ENCODE results near the gene SERPINA6.

- PRO-cap: unidirectional peak, plus-strand start at chr14:94323267
These were observed at the start of gene SERPINA6 for GRCh38 chr14:94323099-94323658. TSS of gene SERPINA6 (minus strand) at chr14:94323336.

DNA sequence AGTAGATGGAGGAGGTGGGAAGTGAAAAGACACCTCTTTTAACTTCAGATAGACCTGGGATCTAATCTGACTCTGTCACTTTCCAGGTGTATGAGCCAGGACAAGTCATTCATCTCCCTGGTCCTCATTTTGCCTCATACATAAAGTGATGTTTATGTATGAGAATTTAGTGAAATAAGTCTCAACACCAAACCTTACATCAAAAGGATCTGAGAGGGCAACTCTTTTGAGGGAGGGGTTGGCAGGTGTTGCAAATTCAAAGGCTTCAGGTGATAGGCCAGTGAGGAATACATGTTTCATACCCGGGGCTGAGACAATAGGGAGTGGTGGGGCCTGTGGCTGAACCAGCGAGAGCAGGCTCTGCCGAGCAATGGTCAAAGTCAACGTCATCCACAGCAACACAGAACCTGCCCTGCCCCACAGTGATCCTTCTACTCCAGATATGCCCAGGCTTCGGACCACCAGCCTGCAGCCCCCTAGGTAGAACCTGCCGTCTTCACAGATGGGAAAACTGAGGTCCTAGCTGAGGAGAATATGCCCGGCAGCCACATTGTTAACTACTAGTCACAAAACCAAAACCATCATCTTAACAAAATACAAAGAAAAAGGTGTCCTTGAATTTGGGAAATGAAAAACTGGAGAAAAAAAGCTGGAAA, 4.1 kb downstream of the SERPINA1 start:
- PRO-cap: no peak

- PRO-cap: no peak
These were observed 3.5 kb downstream of the SERPINA1 start for GRCh38 chr14:94384793-94385383.

DNA sequence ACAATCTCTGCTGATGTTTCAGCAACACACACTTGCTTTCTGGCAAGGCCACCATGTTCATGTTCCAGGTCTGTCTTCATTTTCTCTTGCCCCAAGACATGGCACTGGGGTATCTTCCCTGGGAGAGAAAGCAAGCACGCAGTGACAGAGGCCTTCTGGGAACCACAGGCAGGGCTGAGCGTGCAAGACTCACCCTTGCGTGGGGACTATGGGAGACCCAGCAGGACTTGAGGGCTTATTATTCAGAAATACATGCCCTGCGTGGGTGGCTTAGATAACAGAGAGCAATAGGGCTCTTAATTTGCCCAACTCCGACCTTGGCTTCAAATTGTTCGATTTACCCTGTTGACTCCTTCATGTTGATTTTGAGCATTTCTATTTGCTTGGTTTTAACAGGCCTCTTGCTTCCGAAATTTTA, 5.0 kb upstream of the SERPINA1 start:
- PRO-cap: no peak

- PRO-cap: no peak
These were observed 10.7 kb upstream of the SERPINA11 start for GRCh38 chr14:94463413-94463625.

DNA sequence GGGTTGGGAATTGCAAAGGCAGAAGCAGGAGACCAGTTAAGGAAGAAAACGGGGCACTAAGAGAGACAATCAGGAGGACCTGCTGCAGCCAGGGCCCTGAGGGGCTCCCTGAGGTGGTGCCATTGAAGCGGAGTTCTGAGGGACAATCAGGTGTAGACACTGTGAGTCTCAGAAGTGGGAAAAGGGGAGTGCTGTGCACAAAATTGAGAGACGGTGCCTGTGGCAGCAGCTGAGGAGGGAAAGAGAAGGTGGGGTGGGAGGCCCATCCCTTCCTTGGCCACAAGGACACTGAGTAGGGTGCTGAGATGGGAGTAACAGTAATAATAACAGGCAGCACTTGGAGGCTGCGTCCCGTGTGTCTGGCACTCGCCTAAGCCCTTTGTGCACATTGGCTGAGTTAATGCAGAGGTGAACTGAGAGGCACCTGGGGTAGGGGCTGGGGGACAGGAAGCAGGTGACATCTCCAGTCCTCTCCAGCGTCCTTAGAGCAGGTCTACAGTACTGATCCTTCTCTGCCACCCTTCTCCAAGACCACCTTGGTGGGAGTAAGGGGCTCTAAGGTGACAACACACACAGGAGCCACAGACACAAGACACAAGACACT, 14.9 kb upstream of the SERPINA3 start:
- PRO-cap: no peak

DNA sequence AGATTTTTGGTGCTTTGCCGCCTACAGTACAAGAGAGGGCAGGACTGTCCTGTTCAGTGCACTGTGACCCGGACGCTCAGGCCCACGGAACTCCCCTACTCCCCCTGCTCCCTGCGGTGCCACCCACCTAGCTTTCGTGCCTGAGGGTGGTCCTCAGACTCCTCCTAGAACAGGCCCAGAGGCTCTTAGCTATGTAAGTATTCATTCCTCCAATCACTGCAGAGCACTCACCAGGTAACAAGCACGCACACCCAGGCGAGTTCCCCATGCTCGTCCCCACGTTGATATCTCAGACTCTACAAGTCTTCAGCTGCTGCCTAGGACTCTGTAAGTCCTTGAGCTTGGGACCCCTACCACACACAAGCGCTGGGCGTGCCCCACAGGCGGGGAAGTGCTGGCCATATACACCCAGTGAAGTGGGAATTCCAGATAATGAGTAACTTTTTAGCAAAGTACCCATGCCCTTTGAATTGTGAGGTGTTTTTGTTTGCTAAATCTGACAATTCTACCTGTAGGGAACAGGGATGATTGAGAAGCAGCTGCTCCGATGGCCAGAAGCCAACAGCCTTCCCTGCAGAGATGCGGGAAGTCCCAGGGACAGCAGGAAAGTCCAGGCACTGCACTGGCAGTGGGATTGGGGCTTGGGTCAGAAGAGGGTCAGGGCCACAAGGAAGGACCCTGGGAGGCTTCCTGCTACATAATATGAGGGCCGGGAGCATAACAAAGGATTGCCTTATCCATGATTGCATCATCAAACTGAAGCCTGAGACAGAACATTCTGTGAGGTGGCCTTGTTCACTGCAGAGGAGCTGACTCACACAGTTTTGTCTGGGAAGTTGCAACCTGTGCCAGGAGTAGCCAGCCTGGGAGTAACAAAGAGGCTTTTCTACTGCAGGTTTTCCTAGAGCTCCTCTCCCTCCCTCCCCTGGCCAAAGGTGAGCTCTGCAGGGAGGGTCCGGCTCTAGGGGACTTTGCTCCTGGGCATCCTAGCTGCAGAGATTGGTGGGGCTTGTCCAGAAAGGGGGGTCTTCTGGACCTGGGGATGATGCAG, 13.3 kb upstream of the SERPINA3 start:
- PRO-cap: no peak

GRCh38 chr14:94620026-94620823, 8.0 kb downstream of the SERPINA3 start:
- PRO-cap: no peak

DNA sequence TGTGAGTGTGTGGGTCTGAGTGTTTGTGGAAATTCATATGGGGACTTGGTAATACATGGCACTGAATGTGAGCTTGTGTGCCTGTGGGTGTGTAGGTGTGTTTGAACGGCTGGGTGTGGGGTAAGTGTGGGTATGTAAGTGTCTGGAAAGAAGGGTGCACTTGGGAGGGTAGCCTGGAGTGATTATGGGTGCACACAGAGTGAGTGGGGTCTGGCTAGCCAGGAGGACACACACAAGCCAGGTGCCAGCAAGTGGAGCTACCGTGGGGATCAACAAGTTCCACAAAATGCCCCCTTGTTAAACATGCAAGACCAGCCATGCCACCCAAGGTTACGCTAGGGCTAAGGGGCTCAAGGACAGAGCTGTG, 118.8 kb downstream of the DICER1 start:
- PRO-cap: no peak

DNA sequence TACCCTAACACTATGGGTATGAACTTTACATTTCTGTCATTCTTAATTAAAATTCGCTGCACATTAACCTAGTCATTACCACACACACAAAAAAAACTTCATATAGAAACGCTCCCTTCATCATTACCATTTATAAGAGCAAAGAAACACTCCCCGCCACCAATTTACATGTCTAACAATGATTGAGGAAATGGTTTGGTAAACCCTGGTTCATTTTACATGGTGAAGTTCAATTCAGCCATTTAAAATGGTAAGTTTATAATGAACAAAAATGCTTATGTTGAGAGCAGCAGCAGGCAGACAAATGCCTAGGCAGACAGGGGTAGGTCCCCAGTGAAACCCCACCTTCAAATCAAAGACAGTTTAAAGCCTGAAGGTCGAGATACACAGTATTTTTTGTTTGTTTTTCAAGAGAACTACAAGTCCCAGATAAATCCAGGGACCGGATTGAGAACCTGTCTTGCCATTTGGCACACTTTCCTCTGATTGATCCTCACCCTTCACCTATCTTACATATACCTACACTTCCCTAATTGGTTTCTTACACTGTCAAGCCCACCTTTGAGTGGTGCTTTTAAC, 11.4 kb downstream of the DICER1 start:
- PRO-cap: no peak

DNA sequence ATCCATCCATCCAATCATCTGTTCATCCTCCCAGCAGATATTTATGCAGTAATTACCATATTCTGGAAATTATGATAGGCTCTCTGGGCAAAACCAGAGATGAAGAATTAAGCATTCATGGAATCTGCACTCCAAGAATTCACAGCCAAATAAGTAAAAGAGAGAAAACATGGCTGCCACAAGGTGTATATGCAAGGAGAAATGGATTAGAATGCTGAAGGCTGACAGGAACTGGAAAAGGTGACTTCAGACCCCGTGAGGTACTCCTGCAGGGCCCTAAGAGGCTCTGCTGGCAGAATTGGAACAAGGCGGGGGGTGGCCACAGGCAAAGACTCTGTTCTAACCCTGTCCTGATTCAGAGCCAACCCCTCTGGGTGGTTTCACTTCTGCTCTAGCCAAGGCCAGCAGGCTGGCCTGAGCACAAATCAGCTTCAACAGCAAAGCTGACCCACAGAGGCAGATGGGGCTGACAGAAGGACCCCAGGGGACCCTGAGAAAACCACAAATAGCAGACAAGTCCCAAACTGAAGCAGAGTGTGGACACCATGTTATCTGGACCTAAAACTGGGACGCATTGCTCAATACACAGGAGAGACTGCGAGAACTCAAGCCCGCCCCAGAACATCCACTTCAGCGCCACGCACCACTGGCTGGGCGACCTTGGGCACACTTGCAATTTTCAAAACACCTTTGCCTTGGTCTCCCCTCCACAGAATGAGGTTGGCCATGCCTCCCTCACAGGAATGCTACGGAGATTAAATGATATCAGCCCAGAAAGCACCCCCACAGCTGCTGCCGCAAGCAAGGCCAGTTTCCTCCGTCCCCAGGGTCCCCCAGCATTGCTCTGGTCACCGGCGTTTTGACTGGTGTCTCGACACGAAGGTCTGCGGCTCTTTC, 76.4 kb upstream of the DICER1 start:
- PRO-cap: no peak

DNA sequence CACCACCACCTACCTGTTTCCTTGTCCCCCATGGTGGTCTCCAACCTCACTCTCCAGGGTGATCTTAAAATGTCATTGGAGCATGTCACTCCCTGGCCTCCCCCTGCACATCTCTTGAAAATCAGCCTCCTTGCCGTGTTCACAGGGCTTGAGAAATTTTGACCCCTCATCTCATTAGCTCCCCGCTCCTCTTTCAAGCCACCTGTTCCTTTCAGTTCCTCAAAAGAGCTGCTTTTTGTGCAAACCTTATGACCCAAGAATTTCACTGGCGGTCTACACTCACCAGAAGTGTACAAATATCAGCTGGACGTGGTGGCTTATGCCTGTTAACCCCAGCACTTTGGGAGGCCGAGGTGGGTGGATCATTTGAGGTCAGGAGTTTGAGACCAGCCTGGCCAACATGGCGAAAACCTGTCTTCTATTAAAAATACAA, 8.1 kb upstream of the CLMN start:
- PRO-cap: no peak

GRCh38 chr14:95360361-95360743, 40.6 kb upstream of the CLMN start:
- PRO-cap: no peak

- PRO-cap: no peak
These were observed 41.8 kb upstream of the CLMN start for GRCh38 chr14:95361225-95362092.

DNA sequence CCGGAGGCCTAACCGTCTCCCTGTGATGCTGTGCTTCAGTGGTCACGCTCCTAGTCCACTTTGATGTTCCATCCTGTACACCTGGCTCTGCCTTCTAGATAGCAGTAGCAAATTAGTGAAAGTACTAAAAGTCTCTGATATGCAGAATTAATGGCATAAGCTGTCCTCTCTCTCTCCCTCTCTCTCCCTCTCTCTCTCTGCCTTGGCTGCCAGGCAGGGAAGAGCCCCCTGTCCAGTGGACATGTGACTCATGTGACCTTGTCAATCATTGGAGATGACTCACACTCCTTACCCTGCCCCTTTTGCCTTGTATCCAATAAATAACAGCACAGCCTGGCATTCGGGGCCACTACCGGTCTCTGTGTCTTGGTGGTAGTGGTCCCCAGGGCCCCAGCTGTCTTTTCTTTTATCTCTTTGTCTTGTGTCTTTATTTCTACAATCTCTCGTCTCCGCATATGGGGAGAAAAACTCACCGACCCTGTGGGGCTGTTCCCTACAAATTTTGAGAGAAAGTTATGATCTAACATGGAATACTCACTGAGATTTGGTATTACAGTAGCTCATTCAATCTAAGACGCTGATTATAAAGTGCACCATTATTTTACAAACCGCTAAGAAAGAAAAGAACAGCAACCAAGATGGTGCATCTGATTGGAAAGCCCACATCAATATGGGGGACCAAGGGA, 88.9 kb downstream of the SYNE3 start:
- PRO-cap: no peak

GRCh38 chr14:95515699-95516435, 583 bp downstream of the SYNE3 start:
- PRO-cap: bidirectional peak, plus-strand start at chr14:95516244, minus-strand start at chr14:95516155

DNA sequence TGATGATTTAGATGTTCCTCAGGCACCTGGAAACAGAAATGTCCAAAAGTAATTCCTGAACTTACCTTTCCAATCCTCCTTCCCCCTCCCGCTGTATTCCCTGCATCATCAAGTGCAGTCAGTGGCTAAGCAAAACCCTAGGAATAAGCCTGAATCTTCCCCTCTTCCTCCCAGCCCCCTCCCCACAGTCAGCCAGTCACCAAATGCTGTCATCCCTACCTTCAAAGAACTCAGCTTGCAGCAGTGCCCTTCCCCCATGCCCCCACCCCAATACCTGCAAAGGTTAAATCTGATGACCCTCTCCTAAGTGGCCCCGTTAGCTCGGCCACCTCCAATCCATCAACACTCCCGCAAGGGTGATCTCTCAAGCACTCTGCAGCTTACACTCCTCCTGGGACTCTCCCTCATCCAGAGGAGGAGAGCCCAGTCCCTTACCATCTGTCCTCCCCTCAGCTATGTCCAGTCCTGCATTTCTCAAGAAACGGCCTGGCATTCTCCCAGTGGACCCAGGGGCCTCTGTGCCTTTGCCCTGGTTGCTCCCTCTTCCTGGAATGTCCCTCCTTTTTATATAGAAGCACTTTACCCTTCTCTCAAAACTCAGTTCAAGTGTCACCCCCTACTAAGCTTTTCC, 9.1 kb upstream of the GLRX5 start:
- PRO-cap: no peak

GRCh38 chr14:95697767-95698329, 11.6 kb downstream of the TCL1B start:
- PRO-cap: no peak

- PRO-cap: no peak
These were observed 27.3 kb upstream of the TCL1A start for GRCh38 chr14:95741115-95741672.

GRCh38 chr14:95948419-95949109, 90.6 kb upstream of the C14orf132 start:
- PRO-cap: no peak

Data from anterior vena cava (tissue), 1 donor.